ENCODE data around the genes ZNF185, ZNF275, PDZD4 and L1CAM.

DNA sequence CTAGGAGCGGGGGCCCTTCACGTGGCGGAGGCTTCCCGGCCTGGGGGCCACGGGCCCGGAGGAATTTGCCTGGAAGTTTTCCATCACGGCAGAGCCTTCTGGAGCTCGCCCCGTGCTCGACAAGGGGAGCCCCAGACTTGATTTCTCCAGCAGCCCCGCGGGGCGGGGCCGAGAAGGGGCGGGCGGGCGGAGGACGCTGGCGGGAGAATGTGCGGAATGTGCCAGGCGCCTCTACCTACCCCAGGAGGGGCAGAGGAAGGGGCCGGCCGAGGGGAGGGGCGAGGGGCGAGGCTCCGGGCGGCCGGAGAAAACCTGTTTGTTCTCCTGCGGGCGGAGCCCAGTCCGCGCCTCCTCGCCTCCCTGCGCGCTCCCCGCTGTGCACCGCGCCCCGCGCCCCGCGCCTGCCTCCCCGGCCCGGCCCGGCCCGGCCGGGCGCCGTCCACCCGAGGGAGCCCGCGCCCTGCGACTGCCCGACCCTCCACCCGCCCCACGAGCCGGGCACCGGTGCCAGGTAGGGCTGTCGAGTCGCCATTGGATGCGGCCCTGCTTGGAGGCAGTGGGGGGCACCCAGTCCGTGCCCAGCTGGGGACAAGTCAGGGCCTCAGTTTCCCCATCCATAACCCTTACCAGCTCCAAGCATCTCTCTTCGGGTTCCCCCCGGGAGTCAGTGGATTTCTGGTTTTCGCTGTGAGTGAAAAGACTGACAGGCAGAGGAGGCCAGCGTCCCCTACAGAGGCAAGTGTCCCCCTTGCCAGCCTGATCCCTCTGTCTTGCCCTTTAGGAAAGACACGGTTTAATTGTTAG, at the start of gene ZNF185:
TSS of gene ZNF185 (plus strand) at position 340 of the 804 bp plus-strand sequence.
- PRO-cap: bidirectional peak, plus-strand start at position 340 of the sequence, minus-strand start at position 211 of the sequence
- RAMPAGE, long total RNA, 4 experiments: start-site peak on the plus strand in 1 of 4 experiments, centred at position 538 of the sequence, 6 reads per replicate

GRCh38 chrX:152914887-152916106, 17.4 kb downstream of the ZNF185 start:
- PRO-cap: no peak
- RAMPAGE, long total RNA, 4 experiments: start-site peak on the plus strand in 1 of 4 experiments, at chrX:152915139-152915144 at its widest, 48 reads per replicate

DNA sequence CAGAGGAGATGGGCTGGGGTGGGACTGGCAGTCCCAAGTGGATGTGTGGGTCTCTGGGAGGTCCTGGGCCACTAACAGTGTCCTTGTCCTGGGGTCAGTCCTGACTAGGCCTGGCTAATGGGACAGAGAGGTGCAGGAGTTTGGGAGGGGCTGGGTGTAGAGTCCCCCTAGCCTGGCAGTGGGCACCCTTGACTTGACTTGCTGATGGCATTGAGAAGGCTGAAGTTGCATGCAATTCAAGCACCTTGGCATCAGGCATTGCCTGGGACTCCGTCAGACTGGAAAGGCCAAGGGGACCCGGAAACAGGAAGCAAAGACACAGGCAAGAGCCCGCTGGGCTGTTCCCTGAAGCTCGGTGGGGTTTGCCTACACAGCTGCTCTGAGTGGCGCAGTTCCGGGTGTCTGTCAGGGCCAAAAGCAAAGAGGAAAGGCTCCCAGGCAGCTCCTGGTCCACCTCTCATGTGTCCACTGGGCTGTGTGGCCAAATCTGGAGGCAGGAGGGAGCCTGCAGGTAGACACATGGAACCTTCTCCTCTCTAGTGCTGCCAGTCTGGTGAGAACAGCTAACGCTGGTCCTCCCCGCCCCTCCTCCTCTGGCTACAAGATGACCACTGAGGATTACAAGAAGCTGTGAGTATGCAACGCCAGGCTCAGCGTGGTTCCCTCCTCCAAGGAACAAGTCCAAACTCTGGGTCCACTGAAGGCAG, 19.8 kb downstream of the ZNF185 start:
- PRO-cap: no peak
- RAMPAGE, long total RNA, 4 experiments: no peak in any of the 4 experiments

- PRO-cap: no peak
- RAMPAGE, long total RNA, 4 experiments: no peak in any of the 4 experiments
Observed at GRCh38 chrX:153226537-153227160, 39.3 kb upstream of the PWWP4 start.

- PRO-cap: bidirectional peak, plus-strand start at chrX:153334155, minus-strand start at chrX:153334020
- RAMPAGE, long total RNA, 4 experiments: no peak in any of the 4 experiments
Observed at GRCh38 chrX:153333610-153334656, at the start of gene ZNF275. ZNF275 (plus strand) TSS chrX:153334153.

DNA sequence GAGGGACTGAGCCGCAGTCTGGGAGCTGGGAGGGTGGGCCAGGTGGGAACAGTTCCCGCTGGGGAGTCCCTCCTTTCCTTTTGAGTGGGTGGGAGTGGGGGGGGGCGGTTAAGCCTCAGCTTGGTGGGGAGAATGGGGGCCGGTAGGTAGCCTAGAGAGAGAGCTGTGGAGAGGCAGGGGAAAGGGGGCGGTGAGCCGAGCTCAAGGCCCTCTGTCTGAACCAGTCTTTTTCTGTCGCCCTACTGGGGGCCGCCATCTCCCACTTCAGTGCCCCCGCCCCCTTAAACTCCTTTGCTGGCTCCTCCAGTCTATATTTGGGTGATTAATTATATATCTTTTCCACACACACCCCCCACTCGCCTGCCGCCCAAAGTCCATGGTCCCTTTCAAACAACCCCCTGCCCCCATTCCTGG, 830 bp downstream of the ZNF275 start:
- PRO-cap: no peak
- RAMPAGE, long total RNA, 4 experiments: no peak in any of the 4 experiments

GRCh38 chrX:153610322-153611092, 11.6 kb upstream of the CCNQ start:
- PRO-cap: no peak
- RAMPAGE, long total RNA, 4 experiments: no peak in any of the 4 experiments

DNA sequence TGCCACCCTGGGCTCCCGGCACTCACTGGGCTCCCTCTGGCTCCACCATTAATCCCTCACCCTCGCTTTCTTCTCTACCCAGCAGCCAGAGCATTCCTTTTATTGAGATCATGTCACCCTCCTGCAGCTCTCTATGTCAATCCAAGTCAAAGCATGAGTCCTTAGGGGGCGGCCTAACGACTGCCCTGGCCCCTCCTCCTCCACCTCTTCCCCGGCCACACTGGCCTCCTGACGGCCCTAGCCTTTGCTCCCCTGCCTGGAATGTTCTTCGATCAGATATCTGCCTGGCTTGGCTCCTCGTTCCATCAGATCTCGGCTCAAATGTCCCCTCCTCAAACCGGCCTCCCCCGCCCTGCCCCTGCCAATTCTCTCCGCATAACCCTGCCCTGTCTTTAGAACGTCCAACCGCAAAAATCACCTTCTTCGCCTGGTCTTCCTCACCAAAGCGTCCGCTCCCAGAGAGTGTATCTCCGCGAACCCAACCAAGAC, 645 bp upstream of the PNCK start:
- PRO-cap: no peak
- RAMPAGE, long total RNA, 4 experiments: no peak in any of the 4 experiments

DNA sequence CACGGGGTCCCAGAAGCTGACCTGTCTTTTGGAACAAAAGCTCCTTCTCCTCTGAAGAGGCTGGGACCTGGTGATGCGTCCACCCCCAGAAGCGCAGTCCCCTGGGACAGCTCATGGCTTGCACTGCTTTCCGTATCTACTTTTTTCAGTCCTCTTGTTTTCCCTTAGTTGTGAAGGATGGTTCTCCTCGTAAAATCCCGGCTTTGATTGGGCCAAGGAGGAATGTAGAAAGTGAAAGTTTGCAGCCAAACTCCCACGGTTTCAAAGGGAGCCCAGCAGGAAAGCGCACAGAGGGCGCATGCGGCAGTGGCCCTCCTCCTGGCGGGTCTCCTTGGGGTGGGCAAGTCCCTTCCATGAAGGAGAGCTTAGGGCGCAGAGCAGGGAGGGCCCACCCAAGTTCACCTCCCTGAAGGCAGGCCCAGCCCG, 2.2 kb downstream of the PDZD4 start:
- PRO-cap: no peak
- RAMPAGE, long total RNA, 4 experiments: no peak in any of the 4 experiments

- PRO-cap: no peak
- RAMPAGE, long total RNA, 4 experiments: no peak in any of the 4 experiments
Observed at GRCh38 chrX:153829777-153830559, at the start of gene PDZD4. PDZD4 (minus strand) TSS chrX:153830544.

- PRO-cap: unidirectional peak, minus-strand start at chrX:153886142
- RAMPAGE, long total RNA, 4 experiments: no peak in any of the 4 experiments
Observed at GRCh38 chrX:153886023-153886715, at the start of gene L1CAM. L1CAM (minus strand) TSS chrX:153886173.

DNA sequence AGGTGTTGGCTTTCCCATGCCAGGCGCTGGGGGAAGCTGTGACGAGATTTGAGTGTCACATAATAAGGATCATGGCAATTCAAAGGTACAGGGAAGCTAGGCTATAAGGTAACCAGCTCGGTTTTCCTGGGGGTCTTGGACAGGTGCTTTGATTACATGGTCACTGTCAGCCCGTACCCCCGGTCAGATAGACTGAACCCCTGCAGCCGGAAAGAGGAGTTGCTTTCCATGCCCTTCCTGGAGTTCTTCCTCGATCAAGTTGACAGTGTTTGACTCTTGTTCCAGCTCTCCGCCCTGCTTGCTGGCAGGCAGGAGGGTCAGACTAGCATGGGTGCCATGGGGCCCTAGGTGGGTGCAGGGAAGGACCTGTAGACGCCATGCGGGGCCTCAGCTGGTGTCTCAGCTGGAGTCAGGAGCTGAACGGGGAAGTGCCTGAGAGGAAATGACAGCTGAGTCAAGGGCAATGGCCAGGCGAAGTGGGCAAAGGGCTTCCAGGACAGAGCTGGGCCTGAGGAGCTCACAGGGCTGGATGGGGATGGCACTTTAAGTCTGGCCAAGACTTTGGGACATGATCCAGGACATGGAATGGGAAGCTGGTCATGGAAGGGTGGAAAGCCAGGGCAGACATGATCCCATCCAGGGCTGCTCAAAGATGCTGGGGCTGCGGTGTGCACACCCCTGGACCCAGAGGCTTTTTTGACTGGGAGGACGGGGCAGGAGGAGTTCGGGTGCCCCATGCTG, 1.6 kb downstream of the TMEM187 start:
- PRO-cap: unidirectional peak, minus-strand start at position 401 of the sequence
- RAMPAGE, long total RNA, 4 experiments: no peak in any of the 4 experiments

GRCh38 chrX:154012448-154012695, 7.3 kb downstream of the IRAK1 start:
- PRO-cap: no peak
- RAMPAGE, long total RNA, 4 experiments: no peak in any of the 4 experiments

- PRO-cap: no peak
- RAMPAGE, long total RNA, 4 experiments: no peak in any of the 4 experiments
Observed at GRCh38 chrX:154136435-154137334, 7.4 kb upstream of the OPN1LW start.

GRCh38 chrX:154341741-154342245, 32.6 kb downstream of the FLNA start:
- PRO-cap: no peak
- RAMPAGE, long total RNA, 4 experiments: no peak in any of the 4 experiments

DNA sequence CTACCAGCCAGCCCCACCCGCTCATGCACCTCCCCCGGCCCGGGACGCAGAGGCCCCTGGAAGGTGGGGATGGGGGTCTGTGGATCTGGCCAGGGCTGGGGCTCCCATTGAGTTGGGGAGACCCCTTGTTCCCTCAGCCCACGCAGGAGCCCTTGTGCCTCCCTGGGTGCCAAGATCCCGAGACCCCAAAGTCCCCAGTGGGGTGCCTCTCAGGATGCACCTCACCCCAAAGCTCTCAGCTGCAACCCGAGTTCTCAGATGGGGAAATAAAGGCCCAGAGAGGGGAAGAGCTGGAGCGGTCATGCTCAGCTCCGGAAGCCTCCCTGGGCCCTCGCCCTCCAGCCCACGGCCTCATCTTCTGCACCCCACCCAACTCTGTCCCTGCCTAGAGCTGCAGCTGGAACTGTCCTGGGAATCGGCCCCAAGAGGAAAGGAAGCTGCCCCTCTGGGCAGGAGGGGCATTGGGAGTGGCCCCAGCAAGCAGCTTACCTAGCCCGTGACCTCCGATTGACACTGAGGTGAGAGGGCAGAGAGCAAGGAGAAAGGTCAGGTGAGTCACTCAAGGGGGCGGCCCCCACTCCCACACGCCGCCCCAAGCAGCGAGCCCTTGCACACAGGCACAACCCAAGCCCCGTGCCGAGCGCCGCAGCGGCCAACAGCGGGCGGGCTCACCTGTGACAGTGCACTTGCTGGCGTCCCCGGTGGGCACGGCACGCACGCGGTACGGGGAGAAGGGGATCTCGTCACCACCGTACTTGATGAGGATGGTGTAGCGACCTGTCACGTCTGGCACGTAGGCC, 17.5 kb downstream of the FLNA start:
- PRO-cap: no peak
- RAMPAGE, long total RNA, 4 experiments: no peak in any of the 4 experiments

GRCh38 chrX:154358826-154359612, 15.4 kb downstream of the FLNA start:
- PRO-cap: no peak
- RAMPAGE, long total RNA, 4 experiments: no peak in any of the 4 experiments

DNA sequence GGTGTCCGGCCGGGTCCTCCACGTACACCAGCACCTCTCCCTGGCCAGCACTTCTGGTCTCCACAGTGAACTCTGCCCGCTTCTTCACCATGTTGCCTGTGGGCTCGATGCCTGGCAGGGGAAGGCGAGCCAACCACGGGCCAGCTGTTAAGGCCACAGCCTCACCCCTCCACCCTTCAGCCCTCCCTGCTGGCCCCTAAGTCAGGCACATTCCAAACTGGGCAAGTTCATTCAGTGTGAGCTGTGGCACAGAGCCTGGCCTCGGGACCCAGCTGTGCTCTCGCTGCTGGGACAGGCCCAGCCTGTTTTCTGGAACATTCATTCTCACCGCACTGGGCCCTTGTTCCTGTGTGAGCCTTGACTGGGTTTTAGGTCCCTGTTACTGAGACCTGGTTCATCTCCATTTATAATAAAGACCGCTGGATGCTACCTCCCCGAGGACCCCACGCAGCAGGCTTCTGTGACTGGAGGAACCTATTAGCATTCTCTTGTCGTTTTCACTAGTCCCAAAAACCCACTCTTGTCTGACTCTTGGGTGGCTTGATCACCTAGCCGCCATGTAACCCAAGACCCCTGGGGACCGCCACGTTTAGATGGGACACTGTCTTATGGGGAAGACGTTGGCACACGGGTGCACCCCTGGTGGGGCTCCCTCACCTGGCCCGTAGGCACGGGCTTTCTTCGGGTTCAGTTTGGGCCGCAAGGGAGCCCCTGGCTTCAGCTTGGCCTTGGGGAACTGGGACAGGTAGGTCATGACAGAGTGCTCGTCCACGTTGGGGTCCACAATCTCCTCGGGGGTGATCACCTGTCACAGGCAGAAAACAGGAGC, 7.5 kb downstream of the FLNA start:
- PRO-cap: bidirectional peak, plus-strand start at position 321 of the sequence, minus-strand start at position 55 of the sequence
- RAMPAGE, long total RNA, 4 experiments: no peak in any of the 4 experiments

GRCh38 chrX:154370523-154371406, 3.7 kb downstream of the FLNA start:
- PRO-cap: bidirectional peak, plus-strand start at chrX:154370591, minus-strand start at chrX:154370474; bidirectional peak, plus-strand start at chrX:154371525, minus-strand start at chrX:154371217
- RAMPAGE, long total RNA, 4 experiments: start-site peak on the minus strand in 4 of 4 experiments, at chrX:154370883-154371360 at its widest, 109 to 2,957 reads per replicate

DNA sequence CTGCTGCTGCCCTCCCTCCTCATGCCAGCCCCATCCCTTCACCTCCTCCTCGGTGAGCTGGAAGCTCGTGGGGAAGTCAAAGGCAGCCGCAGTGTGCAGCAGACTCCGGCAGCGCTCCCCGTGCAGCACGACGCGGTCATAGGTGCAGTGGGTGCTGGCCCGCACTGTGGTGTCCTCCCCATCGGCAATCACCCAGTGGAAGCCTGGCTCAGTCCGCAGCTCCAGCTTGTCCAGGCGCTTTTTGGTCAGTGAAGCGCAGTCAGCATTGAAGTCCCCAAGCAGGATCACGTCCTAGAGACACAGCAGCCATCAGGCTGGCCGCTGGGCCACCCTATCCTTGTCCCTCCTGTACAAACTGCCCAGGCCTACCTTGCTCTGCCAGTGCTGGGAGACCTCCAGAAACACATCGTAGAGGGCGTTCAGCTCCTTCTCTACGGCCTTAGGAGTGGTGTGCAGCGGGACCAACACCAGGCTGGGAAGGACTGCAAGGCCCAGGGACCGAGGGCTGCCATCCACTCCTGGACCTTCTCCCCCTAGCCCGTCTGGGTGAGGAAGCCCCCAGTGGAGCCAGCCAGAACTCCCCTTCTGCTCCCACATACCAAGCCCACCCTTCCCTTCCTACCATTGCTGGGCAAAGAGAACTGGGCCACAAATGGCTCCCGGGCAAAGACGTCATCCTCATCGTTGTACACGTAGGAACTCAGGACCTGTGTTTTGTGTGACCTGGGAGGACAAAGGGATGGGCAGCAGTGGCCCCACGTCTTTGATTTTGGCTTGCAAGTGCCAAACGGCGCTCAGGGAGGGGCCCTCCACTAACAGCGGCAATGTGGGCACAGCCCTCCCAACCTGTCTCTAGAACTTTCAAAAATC, 5.0 kb downstream of the RPL10 start:
- PRO-cap: no peak
- RAMPAGE, long total RNA, 4 experiments: no peak in any of the 4 experiments